PC-3 (cell line): ENCODE measurements around a stretch of chr5.

- RAMPAGE, long total RNA = no peak
These were observed 68.5 kb downstream of the VCAN start for GRCh38 chr5:83539962-83540512.

DNA sequence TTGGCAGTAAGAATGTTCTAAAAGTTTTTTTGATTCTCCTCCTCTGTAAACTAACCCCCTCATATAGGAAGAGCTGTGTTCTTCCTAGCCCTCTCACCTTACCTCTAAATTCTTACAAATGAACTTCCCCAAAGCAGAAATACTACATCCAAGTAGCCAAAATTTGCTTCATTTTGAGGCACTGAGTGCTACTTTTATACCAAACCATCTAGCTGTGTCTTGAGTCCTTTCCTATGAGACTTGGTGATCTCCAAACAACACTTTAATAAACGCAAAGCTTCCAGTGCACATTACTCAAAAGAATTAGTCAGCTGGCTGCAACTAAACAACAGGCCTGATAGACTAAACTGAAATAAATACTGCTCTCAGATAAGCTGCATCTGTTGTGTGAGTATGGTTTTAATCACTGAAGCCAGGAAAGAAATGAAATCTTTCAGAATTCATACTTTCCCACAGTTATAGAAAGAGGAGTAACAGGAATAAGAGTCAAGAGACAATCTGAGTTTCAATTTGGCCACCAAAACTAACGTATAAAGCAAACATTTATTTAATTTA is 80.3 kb downstream of the VCAN start:
- RAMPAGE, long total RNA = no peak

GRCh38 chr5:84315545-84315829 is 69.2 kb downstream of the EDIL3 start:
- RAMPAGE, long total RNA = no peak

GRCh38 chr5:85647356-85648348 is 970.1 kb upstream of the COX7C start:
- RAMPAGE, long total RNA = no peak

DNA sequence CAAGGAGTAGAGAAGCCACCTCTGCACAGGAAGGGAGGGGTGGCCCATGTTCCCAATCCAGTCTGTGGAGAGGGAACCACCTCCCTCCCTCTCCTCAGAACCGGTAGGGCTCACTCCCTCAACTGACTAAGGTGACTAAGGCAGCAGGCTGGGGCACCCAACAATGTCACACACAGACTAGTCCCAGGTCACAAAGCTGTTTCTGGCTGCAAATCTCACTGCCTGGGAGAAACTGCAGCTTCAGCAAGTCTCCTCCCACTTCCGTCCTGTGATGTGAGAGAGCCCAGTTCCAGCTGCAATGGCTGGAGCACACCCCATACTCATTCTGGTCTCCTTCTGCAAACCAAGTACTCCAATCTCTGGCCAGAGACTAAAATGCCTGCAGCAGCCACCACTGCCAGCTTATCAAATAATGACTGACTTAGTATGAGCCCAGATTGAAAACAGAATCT is 247.6 kb upstream of the RASA1 start:
- RAMPAGE, long total RNA = no peak

- RAMPAGE, long total RNA = no peak
These were observed 186.2 kb upstream of the RASA1 start for GRCh38 chr5:87081482-87081871.

DNA sequence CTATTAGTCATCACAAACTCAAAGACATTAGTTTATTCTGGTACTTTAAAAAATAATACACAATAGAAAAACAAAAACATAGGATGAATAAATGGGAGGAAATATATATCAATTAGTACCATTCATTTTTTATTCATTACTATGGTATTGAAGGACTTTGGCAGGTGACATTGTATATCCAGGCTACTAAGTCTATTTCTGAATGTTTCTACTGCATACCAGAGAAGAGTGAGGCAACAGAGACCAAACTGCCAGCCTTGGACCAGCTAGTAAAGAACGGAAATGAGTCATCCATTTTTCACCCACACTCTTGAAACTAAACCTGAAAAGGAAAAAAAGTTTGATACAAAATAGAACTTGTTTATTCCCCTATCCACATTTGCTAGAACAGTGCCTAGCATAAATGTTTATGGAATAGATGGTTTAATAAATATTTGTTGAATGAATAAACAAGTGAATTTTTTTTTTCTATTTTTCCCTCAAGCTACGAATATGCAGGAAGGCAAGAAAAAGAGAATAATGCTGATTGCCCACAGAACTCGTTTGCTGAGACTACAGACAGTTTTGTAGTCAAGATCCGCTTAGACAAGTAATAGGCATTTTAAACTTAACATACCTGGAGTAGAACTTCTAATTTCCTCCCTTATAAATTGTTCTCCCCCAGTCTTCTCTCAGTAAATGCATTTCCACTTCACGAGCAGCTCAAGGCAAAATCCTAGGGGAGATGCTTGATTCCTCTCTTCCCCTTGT is 146.3 kb upstream of the RASA1 start:
- RAMPAGE, long total RNA = no peak

GRCh38 chr5:87267573-87267786 is 203 bp upstream of the RASA1 start:
- RAMPAGE, long total RNA = no peak

- RAMPAGE, long total RNA = no peak
These were observed 11.0 kb downstream of the RASA1 start for GRCh38 chr5:87278781-87279053.

DNA sequence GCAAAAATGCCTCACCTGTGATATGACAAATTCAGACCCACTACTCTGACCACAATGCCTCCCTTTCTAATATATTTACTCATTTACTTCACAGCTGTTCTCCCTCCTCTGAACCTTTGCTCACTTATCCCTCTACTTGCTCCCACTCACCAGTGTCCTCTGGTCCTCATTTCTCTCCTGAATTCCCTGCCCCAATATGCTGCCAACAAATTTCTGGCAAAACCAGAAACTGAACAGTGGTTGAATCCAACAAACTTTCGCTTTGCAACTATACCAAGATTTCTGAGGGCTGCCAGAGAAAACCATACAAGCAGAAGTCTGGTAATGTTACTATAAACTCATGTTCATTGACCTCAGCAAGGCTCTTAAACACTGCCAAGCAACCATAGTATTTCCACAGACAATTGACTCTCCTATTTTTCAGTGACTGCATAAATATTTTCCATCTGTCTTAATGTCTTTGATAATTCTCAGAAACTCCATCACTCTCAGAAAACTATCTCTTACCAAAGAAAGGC is 7.1 kb downstream of the CCNH start:
- RAMPAGE, long total RNA = no peak

DNA sequence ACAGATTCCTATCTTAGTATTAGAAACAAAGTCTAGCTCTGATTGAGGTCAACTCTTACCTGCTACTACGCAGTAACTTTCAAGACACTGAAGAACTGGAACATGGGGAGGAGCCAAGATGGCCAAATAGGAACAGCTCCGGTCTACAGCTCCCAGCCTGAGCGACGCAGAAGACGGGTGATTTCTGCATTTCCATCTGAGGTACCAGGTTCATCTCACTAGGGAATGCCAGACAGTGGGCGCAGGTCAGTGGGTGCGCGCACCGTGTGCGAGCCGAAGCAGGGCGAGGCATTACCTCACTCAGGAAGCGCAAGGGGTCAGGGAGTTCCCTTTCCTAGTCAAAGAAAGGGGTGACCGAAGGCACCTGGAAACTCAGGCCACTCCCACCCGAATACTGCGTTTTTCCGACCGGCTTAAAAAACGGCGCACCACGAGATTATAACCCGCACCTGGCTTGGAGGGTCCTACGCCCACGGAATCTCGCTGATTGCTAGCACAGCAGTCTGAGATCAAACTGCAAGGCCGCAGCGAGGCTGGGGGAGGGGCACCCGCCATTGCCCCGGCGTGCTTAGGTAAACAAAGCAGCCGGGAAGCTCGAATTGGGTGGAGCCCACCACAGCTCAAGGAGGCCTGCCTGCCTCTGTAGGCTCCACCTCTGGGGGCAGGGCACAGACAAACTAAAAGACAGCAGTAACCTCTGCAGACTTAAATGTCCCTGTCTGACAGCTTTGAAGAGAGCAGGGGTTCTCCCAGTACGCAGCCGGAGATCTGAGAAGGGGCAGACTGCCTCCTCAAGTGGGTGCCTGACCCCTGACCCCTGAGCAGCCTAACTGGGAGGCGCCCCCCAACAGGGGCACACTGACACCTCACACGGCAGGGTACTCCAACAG is 216.2 kb downstream of the TMEM161B start:
- RAMPAGE, long total RNA = no peak

DNA sequence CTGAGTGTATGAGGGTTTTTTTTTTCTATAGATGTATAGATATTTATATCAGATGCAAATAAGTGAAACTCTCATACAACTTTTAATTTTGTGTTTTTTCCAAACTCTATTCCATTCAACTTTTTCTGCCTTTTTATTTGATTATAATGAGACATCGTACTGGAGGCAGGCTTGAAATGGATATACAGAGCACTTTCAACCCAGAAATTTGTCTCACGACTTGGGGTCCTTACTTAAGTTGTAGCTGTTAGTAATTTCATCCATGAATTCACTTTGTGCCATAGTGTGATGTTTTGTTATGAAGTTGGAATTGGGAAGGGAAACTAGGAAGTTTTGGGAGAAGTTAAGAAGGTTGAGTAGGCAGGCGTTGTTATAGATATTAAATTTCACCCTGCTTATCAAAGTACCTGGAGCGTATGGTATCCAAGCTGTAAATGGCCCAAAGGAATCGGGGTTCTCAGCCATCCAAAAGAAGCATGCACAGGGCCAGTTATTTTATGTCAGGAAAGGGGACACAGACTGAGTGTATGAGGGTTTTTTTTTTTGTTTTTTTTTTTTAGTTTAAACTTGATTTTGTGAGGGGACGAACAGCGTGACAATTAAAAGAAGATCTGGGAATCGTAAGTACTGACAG is 1.4 kb upstream of the TMEM161B start:
- RAMPAGE, long total RNA = no peak

- RAMPAGE, long total RNA = no peak
These were observed 63.3 kb downstream of the MEF2C start for GRCh38 chr5:88819608-88820256.

- RAMPAGE, long total RNA = no peak
These were observed 58.8 kb downstream of the MEF2C start for GRCh38 chr5:88824191-88824562.

GRCh38 chr5:88825550-88826171 is 57.3 kb downstream of the MEF2C start:
- RAMPAGE, long total RNA = no peak

- RAMPAGE, long total RNA = no peak
These were observed 53.2 kb downstream of the MEF2C start for GRCh38 chr5:88829779-88830124.

- RAMPAGE, long total RNA = no peak
These were observed 4.2 kb upstream of the MEF2C start for GRCh38 chr5:88887247-88887619.

DNA sequence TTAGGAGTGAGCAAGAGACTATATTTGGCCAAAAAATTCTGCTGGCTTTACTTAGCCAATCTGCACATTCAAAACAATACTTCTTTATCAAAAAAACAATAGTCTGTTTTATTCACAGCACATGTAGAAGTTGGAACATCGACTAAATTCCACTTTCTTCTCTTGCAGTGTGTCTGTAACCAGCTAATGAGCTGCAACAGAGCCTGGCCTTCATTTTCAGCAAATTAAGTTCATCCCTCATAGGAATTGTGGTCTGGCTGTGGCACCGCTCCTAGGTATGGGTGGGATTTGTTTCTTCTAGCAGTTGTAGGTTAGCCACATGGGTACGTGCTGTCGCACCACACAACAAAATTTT is 59.8 kb upstream of the MEF2C start:
- RAMPAGE, long total RNA = no peak

- RAMPAGE, long total RNA = no peak
These were observed 1.1 kb downstream of the CETN3 start for GRCh38 chr5:90408412-90408945.

DNA sequence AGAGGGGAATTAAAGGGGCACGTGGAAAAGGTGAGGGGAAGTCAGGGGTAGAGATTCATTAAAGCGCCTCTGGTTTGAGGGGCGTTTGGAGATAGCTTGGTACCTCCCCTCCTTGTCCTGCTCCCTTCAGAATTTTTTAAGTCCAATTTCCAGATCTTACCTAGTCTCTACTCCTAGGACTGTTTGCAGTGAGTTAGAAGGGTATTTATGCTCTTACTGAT is 311 bp downstream of the POLR3G start:
- RAMPAGE, long total RNA = no peak